GM23248 (cell line): Measurements from ENCODE around the genes F7 and CUL4A.

GRCh38 chr13:111153807-111154334 lies 38.8 kb downstream of the ARHGEF7 start:
- RAMPAGE, long total RNA: no peak

- RAMPAGE, long total RNA: no peak
These were observed 87.7 kb downstream of the ARHGEF7 start for GRCh38 chr13:111202750-111203252.

GRCh38 chr13:111344559-111345384 lies 24.3 kb downstream of the TEX29 start:
- RAMPAGE, long total RNA: no peak

GRCh38 chr13:111844288-111844430 lies 222.8 kb upstream of the SOX1 start:
- RAMPAGE, long total RNA: no peak

- RAMPAGE, long total RNA: no peak
These were observed 94.5 kb downstream of the SOX1 start for GRCh38 chr13:112161438-112161911.

DNA sequence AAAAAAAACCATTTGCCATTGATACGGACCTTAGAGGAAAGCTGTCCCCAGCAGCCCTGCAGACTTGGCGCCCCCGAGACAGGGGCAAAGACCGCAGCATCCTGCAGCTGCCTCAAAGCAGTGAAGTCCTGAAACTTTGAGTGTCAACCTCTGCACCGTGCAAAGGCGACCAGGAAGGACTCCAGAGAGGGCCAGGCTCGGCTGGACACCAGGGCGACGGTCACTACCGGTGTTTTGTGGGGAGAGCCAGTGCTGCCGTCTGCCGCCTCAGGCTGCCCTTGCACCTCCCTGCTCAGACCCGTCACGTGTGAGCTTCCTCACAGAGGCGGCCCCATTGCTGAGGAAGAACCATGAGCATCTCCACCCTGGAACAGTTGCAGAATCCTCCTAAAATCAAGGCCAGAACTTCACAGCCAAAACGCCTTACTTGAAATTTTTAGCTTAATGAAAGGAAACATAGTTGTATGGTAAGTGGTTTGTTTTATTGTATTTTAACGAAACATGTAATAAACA lies 146.6 kb upstream of the SPACA7 start:
- RAMPAGE, long total RNA: no peak

DNA sequence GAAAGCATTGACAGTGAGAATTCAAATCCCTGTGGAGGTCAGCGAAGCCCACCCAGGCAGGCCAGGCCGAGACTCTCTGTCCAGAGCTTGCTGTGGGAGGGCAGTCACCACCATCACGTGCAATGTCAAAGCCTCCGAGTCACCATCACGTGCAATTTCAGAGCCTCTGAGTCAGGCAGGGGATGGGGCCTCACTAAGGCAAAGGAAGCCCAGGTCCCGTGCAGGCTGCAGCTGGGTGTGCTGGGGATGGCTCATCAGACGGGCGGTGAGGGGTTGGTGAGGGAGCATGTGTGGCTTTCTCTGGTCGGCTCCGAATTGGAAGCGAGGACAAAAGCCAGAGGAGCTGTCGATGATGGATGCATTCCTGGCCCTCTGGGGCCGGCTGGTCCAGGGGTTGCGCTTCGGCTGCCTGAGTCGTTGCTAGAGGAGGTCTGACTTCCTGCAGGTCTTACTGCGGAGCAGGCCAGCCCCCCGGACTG lies 18.8 kb downstream of the SPACA7 start:
- RAMPAGE, long total RNA: no peak

GRCh38 chr13:112638285-112638778 lies 50.4 kb upstream of the TUBGCP3 start:
- RAMPAGE, long total RNA: no peak

DNA sequence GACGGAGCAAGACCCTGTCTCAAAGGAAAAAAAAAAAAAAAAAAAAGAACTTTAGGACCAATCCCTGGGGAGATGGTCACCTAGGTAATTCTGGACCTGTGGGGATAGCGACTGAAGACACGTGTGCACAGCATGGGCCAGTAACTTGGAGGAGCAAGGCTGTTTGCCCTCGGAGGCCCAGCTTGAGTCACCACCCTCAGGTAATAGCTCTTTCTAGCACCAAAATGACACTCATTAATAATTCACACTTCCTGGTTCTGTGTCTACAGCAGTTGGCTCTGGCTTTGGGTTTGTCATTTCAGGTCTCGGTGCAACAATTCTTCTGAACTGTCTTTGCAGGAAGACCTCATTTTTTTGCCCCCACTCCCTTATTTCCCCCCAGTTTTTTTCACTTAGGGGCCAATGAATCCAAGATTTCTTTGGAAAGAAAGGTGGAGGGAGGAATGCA lies 3.9 kb upstream of the ATP11A start:
- RAMPAGE, long total RNA: no peak

- RAMPAGE, long total RNA: no peak
These were observed 476 bp upstream of the ATP11A start for GRCh38 chr13:112689474-112689649.

- RAMPAGE, long total RNA: no peak
These were observed 126.0 kb downstream of the ATP11A start for GRCh38 chr13:112815774-112816289.

DNA sequence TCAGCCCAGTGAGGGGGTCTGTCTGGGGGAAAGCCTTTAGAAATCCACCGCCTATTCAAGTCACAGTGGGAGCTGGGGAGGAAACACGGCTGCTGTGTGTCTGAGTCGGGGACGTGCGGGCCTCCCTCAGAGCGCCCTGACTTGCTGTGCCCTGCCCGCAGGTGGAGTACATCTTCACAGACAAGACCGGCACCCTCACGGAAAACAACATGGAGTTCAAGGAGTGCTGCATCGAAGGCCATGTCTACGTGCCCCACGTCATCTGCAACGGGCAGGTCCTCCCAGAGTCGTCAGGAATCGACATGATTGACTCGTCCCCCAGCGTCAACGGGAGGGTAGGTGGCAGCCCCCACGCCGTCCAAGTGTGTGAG lies 137.8 kb upstream of the MCF2L start:
- RAMPAGE, long total RNA: no peak

DNA sequence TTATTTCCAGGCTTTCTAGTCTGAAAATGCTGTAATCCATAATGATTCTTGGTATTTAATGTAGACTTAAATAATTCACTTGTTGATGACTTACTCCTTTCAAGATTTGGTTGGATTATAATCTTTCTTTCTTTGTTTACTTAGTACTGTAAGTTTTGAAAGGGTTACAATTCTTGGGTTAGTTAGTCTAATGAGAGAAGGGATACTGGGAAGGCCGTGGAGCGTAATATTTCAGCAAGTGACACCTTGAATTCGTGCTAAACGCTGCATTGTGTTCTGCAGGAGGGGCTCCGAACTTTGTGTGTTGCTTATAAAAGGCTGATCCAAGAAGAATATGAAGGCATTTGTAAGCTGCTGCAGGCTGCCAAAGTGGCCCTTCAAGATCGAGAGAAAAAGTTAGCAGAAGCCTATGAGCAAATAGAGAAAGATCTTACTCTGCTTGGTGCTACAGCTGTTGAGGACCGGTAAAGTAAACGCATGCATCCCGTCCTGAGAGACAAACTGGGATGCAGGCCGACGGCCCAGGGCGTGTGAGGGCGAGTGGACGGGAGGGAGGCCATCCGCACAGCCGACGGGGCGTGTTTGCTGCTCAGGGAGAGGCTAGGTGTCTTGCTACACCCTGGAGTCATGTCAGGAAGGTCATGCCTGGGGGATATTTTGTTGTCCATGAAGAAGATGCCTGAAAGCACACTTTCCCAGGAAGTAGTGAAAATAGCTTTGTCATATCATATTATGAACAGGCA lies 118.1 kb upstream of the MCF2L start:
- RAMPAGE, long total RNA: no peak

- RAMPAGE, long total RNA: no peak
These were observed 86.8 kb upstream of the MCF2L start for GRCh38 chr13:112882136-112882687.

DNA sequence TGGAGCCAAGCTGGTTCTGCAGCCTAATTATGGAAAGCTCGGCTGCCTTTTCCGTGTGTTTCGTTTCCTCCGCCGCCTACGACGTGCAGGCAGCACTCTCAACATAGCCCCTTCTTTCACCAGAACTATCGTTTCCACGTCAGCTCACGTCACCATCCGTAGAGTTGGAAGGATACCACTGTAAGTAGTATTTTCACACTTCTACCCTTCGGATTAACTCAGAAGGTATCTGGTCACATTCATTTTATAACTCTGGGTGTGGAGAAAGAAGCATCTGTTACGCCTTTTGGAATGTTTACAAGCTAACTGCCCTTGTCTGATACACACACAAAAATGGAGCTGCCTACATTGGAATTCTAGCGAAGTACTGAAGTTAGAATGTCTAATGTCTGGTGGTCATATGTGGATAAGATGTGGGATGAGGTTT lies 5.9 kb downstream of the MCF2L start:
- RAMPAGE, long total RNA: no peak

- RAMPAGE, long total RNA: no peak
These were observed 12.1 kb downstream of the MCF2L start for GRCh38 chr13:112980864-112981787.

DNA sequence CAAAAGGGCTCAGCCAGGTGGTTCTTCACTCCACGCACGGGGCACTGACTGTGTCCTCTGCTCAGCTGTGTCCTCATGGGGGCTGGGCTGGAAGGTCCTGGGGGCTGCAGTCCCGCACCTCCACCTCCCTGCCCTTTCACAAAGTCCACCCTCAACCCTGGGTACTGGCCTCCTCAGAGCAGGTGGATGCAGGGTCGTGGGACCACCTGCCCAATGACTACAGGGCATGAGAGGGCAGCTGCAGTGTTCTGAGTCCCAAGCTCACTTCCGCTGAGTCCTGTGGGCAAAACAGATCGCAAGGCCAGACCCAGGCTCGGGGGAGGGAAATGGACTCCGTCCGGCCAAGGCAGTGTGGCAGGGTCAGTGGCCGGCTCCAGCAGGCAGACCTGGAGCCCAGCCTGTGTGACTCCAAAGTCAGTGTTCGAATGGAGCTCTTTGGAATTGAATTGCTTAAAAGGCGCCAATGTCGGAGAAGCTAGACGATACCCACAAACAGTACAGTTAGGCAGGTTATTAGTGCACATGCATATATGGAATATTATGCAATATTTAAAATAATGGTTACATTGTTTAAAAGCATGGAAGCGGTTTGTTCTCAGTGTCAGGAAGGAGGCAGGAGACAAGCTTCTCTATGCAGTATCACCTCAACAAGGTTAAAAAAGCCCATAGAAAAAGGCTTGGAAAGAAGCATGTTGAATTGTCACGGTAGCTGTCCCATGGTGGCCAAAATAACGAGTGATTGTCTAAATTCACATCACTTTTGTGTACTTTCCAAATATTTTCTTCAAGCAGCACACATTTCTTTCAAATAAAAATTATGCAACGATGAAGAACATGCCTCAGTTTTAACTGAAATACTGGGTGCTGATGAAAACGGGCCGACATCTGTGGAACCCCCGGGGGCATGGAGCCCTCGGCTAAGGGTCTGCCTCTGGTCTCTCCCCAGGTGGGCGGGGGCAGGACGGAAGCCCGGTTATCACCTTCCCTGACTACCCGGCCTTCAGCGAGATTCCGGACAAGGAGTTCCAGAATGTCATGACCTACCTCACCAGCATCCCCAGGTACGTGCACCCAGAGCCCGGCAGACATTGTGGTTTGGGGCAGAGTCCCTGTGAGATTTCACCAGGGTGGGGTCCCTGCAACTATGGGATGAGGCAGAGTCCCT lies 55.1 kb downstream of the MCF2L start:
- RAMPAGE, long total RNA: no peak

DNA sequence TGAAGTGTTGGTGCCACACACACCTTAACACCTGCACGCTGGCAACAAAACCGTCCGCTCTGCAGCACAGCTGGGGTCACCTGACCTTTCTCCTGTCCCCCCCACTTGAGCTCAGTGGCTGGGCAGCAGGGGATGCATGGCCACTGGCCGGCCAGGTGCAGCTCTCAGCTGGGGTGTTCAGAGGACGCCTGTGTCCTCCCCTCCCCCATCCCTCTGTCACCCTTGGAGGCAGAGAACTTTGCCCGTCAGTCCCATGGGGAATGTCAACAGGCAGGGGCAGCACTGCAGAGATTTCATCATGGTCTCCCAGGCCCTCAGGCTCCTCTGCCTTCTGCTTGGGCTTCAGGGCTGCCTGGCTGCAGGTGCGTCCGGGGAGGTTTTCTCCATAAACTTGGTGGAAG lies at the start of gene F7:
TSS of gene F7 (plus strand) at position 248 of the 401 bp plus-strand sequence.
- RAMPAGE, long total RNA: no peak

DNA sequence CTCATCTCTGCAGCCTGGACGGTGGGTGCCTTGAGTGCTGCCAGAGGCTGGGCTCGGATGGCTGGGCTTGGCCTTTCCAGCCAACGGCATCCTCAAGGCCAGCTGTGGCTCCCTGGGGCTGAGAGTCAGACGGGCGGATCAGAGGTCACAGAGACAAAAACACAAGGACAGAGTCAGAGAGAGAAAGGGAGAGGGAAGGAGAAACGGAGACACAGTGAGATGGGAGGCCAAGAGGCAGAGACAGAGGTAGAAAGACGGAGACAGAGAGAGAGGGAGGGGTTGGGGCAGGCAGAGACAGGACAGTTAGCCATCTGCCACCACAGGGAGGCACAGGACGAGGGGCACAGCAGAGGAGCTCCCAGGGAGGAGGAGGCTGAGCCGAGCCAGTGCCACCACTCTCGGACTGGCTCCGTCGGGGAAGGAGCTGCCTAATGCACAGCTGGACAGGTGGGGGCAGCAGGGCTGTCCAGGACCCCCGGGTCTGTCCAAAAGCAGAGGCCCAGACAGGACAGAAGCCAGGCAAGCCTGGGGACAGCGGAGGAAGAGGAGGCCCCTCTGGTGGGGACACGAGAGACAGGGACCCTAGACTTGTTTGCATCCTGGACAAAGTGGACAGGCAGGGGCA lies 512 bp downstream of the F10 start:
- RAMPAGE, long total RNA: no peak

GRCh38 chr13:113209423-113210558 lies at the start of gene CUL4A:
CUL4A (plus strand) TSS chr13:113209613.
- RAMPAGE, long total RNA: no peak